ENCODE measurements around the gene SHISAL1.

DNA sequence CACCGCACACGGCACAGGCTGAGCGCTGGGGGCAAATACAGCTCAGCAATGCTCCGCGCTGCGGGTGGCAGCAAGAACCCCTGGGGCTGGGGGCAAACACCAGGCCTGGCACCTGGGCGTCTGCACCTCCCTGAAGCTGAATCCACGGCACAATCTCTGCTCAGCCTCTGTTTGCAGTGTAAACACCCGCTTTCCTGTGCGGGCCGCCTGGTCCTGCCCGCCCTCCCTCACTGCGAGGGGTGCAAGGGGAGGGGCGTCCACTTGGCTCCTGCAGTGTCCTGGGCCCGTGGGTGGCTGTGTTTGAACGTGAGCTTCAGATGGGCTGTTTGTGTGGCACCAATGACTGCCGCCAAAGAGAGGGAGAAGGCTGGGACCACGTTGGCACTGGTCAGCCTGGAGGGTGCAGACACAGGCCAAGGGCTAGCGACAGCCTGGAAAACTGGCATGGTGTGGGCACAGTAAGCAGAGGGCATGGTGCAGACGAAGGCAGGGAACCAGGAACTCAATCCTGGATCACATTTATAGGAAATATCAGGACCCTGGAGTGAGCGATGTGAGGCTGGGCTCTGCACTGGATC, 14.7 kb upstream of the MPPED1 start:
- RRBS = no CpG with 5 or more reads among the region's 21 CpGs

DNA sequence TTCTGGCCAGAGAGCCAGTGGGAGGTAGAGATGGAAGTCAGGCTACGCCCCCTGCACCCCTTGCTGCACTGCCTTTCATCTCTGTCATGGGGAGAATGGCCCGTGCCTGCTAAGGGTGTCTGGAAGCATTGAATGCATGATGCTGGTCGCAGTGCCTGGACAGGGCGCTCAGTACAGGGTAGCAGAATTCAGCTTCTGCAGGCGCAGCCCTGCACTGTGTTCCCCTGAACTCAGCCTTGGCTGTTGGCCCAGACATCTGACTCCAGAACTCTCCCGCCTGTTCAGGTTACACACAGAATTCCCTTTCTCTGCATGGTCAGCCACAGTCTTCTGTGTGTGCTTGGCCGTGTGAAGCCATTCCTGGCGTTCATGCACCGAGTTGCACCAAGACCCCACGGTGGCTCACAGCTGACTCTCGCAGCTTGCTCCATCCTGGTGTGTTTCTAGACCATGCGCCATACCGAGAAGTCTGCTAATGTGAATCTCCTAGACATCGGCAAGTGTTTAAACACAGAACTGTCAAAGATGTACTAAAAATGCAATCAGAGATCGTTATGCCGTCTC, 55.4 kb downstream of the MPPED1 start:
- RRBS = no CpG with 5 or more reads among the region's 16 CpGs

DNA sequence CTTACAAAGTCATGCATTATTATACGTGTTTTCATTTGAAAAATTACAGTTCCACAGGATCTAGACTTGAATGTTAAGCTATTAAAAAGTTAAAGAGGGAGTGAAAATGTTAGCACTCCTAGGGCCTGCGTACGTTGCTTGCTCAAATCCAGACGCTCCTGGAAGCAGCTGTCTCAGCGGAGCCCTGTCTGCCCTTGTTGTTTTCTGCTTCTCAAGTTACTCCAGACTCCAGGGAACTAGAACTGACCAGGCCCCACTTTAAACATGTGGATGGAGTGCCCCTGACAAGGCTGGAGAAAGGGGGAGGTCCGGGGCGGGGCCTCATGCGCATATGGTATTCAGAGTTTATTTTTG, 9.6 kb downstream of the PARVB start:
- RRBS = no CpG with 5 or more reads among the region's 8 CpGs

DNA sequence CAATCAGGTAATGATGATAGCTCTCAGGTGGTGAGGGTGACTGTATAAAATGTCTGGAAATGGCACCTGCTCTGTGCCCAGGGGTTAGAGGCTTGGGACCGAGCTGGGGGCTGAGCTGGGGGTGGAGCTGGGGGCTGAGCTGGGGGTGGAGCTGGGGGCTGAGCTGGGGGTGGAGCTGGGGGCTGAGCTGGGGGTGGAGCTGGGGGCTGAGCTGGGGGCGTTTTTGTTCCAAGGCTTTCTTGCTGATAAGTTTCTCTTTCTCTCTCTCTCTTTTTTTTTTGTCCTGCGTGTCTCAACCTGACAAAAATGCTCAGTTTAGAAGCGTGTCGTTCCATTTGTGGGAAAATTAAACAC, 32.7 kb downstream of the PARVB start:
- RRBS = no CpG with 5 or more reads among the region's 5 CpGs

DNA sequence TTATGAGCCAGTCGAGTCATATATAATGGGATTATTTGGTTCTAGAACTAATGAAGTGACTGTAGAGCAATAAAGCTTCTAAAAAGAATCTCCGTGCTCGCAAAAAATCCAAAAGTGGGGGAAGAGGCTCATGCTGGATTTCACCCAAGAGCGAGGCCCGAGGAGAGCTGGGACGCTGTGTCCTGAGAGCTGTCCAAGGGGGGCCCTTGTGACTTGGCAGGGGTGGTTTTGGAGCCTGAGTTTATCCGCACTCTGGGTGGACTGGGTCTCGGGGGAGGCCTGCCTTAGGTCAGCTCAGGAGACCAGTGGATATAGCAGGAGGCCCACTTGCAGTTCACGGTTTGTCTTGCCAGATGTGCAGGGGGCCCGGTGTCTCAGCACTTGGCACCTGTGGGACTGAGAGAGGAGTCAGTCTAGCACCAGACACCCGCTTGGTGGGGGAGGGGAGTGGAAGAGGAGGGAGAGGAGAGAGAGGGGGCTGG, 33.2 kb downstream of the PARVB start:
- RRBS = no CpG with 5 or more reads among the region's 11 CpGs

DNA sequence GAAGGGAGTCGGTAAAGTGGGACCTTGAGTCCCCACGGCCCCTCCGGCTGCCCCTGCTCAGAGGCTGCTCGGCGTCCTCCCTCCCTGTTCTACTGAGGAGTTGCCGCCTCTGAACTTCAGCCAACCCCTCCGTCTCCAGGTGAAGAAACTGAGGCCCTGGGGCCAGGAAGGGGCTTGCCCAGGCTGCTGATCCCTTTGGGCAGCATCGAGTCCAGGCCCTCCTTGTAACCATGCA, 1.2 kb downstream of the PARVG start:
- RRBS = 100% methylated on average over 1 of the region's 8 CpGs

- RRBS = no CpG with 5 or more reads among the region's 6 CpGs
These were observed 7.2 kb downstream of the PARVG start for GRCh38 chr22:44188026-44188313.

DNA sequence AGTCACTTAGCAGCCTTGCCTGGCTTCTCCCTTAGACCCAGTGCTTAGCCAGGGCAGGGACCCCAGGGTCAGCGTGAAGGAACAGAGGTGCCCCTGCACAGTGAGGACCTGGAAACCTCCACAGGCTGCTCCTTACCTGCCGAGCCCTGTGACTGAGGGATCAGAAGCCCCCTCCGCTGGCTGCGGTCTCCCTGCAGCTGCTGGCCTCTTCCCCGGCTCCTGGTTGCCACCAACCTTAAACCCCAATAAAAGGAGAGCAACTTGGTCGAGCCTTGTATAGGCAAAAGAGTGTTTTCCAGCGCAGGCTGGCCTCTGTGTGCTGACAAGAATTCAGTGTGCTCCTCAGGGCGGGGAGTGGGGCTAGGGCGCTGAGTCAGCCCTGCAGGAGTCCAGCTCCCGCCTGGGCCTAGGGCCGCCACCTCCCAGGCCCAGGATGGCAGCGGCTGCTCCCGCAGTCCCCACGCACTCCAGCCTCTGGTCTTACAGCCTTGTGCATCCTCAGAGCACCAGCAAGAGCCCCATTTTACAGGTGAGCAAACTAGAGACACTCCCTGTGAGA, at the start of gene SHISAL1:
Gene SHISAL1 (minus strand): TSS at position 337 of the 559 bp plus-strand sequence.
- RRBS = no CpG with 5 or more reads among the region's 14 CpGs

- RRBS = 2% methylated on average over 35 of the region's 77 CpGs
These were observed 19.3 kb upstream of the SHISAL1 start for GRCh38 chr22:44331780-44332710.

GRCh38 chr22:44383463-44384241, 70.9 kb upstream of the SHISAL1 start:
- RRBS = 88% methylated on average over 4 of the region's 12 CpGs

DNA sequence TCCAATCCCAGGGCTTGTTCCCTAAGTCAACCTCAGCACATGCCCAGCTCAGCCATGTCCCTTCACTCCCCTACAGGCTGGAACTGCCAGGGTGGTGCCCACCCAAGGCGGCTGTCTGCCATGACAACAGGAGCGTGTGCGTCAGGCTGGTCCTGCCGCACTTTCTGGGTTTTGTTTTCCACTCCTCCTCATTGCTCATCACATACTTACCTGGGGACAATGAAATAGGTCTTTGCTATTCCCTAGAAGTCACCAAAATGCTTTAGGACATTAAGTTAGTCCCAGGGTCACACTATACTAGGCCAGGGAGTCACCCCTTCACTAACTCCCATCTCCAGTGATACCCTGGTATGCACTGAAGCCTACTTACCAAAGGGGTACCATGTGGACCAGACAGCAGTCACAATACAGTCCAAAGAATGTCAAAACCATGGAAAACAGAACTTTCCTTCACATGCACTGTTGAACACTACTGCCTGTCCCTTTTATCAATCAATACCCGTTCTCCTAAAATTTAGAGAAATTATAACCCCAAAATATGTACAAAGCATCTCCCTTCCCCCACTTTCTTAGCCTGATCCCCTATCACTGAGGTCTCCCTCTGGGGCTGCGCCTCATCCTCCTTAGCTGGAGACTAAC, 4.2 kb downstream of the RTL6 start:
- RRBS = no CpG with 5 or more reads among the region's 6 CpGs

DNA sequence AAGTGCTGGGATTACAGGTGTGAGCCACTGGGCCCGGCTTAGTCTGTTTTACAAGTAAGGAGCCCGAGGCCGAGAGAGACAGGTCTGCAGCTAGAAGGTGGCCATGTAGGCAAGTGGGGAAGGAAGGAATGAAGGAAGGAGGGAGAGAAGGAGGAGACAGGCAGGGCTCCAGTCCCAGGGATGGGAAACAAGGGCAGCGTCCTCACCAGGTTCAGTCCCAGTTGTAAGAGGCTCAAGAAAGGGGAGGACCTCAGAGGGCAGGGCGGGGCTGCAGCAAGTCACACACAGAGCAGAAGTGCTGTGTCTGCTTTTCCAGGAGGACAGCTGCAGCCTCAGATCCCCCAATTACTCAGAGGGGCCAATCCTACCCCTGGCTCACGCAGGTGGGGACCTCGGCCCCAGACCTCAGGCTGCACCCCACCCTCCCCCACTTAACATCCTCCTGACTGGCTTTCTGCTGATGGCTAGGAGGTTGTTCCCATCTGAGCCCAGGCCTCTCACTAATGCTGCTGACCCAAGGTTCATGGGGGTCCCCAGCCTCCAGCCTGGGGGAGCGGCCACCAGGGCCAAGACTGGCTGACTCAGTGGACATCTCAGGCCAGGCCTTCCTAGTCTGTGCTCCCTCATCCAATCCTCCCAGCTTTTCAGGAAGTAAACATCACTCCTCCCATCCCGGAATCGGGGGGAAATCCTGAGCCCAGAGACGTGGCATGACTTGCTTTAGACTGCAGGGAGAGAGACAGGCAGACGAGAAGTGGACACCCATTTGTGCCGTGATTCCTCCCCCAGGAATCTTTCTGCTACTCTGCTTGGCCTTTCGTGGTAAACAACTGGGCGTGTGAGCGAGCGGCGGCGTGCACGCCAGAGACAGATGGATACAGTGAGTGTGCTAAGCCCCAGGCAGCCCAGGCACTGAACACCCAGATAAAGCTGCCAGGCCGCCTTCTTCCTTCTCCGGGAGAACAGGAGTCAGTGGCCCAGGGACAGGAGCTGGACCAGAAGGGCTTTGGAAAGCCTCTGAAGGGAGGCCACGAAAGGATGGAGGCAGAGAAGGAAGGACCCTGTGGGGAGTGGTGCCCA, 53.4 kb upstream of the PRR5 start:
- RRBS = no CpG with 5 or more reads among the region's 23 CpGs

GRCh38 chr22:45006273-45006861, 3.4 kb downstream of the PHF21B start:
- RRBS = 5% methylated on average over 9 of the region's 14 CpGs

GRCh38 chr22:45165167-45165463, 1.4 kb downstream of the NUP50 start:
- RRBS = no CpG with 5 or more reads among the region's 8 CpGs

GRCh38 chr22:45185736-45186573, 22.2 kb downstream of the NUP50 start:
- RRBS = no CpG with 5 or more reads among the region's 18 CpGs

DNA sequence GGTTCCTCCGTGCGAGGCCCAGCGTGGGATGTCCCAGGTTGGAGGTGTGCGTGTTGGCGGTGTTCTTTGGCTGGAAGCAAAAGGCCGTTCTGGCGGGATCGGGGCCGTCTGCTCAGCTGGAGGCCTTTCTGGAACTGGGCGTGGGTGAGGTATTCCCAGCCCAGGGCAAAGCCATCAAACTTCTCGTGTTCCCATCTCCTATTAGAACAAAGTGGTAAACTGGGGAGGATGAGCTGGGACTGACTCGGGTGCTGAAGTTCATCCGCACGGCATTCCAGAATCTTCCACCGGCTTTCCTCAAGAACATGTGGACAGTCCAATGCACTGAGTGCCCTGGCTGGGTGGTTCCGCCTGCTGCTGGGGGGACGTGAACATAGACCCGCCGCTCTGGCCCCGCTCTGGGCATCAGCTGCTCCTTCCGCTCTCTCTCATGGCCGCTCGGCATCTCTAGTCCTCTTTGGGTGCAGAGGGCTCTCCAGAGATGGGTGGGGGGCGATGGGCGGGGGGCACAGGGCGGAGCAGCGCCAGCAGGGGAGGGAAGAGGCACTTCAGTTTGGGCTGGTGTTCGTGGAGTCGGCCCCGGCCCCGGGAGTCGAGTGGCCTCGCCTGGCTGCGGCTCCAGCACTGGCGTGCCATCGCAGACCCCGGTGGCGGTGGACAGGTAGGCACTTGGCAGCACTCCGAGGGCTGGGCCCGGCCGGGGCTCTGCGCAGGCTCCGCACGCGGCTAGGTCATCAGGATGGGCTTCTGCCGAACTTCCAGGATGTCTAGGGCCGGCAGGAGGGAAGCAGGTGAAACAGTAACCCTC, 32.9 kb downstream of the NUP50 start:
- RRBS = 87% methylated on average over 17 of the region's 47 CpGs

DNA sequence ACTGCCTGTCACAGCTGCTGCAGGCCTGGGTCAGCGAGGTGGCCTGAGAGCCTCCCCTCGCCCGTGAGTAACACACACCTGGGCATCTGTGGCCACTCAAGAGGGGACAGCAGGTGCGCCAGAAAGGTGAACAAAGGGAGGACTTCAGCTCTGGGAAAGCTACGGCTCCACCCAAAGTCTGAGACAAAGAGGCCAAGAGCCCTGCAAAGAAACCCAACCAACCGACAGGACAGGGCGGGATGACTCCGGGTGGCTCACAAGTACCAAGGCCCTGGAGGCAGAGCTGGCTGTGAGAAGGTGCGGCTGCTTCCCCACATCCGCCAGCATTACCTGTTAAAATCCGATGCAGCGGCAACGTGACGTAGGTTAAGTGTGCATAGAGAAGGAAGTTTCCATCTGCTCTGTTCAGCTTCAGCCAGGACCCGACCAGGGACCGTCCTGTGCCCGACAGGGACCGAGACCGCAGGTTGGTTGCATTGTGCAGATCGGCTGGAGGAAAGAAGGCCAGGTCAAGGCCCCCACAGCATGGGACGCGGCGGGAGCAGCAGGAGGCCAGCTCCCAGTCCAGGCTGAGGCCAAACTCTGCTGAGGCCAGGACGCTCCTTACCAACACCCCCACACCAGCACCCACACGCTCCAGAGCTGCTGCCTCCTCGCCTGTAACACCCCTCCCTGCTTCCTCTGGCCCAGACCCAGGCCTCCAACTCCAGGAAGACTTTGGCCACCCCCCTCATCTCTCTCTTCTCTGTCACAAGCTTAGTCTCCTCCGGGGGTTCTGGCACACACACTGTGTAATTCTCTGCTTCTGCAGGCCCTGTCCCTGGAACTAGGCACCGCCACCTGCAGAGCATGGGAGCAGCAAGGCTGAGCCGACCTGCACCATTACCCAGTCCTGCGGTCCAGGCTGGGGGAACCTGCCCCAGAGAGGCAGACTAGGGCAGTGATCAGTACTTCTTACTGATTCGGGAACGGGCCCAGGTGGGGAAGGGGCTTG, 34.0 kb downstream of the NUP50 start:
- RRBS = no CpG with 5 or more reads among the region's 32 CpGs

- RRBS = no CpG with 5 or more reads among the region's 25 CpGs
These were observed 14.8 kb downstream of the KIAA0930 start for GRCh38 chr22:45225717-45226388.

- RRBS = 83% methylated on average over 3 of the region's 26 CpGs
These were observed 5.4 kb downstream of the KIAA0930 start for GRCh38 chr22:45235078-45235903.

DNA sequence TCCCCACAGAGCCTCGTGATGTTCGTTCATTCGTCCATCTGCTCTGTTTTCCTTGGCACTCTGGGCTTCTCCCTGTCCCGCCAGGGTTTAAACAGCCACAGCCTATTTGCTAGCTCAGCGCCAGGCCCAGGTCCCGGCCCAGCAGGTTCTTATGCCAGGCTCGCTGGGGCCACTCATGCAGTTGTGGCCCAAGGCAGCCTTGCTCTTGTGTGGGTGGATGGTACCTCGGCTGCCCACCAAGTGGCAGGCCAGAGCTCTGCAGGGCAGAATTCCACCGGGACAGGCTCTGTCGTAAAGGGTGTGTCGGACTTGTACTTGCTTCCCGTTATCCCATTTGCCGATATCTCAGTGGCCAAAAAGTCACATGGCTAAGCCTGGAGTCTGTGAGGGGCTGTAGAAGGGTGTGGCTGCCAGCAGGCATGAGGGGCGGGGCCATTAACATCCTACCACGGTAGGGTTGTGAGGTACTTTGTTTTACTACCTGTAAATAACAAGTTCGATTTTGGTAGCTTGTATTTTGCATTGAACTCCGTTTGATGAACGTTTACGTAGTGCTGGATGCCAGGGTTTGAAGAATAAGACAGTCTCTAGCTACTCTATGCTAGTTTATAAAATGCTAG, 7.9 kb downstream of the FAM118A start:
- RRBS = no CpG with 5 or more reads among the region's 19 CpGs

All from non-pigmented ciliary epithelial cell (primary cell).